ENCODE measurements around a stretch of chr1.

DNA sequence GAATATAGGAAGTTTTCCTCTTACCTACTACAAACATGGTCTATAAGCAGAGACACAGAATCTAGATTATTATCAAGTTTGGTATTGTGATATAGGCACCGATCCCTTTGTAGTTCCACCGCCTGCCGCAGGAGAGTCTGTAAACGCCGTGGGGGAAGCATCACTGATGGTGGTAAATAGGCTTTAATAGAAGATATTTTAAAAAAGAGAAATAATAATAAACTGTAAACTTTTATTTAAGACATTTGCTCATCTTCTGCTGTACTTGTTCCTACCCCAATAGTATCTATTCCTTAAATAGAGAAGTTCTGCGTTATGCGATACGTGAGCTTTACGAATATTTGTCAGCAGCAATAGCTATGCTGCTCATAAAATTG is 16.4 kb downstream of the WDR26 start:
- RAMPAGE, long total RNA: no peak
- RRBS: no CpG with 5 or more reads among the region's 9 CpGs

DNA sequence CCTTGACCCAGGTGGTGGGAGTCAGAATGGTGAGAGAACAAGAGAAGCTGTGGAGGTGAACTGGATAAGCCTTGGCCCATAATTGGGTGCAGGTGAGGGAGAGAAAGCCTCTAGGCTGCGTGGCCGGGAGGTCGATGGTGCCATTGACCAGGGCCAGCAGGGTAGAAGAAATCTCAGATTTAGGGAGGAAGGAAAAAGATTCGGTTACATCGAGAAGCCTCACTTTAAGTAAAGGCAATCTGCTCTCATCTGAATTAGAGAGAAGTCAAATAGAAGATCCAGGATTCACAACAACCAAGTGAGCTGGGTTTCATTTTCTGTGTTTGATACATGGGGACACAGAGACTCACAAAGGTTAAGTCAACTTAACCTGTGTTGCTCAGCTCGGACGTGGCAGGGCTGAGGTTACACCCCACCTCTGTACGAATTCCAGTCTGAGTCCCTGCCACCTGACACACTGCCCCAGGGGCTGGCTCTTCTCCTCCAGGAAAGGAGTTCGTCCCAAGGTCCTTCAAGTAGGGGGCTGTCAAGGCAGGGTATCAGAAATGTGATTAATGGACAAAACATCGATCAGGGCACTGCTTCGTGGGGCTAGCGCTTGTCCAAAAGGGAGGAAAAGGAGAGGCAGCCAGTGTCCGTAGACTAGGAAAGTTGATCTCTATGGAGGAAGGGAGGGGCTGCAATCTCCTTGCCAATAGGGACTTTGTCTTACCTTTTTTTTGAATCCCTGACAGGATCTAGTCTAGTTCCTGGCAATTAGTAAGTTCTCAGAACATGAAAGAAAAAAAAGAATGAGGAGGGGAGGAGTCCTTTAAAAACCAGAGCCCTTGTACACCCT is 116.3 kb downstream of the CNIH3 start:
- RAMPAGE, long total RNA: no peak
- RRBS: no CpG with 5 or more reads among the region's 13 CpGs

- RAMPAGE, long total RNA: no peak
- RRBS: under 1% methylated on average over 17 of the region's 37 CpGs
Observed at GRCh38 chr1:225428175-225428504, 302 bp upstream of the LBR start.

GRCh38 chr1:225441791-225442209 is 14.0 kb upstream of the LBR start:
- RAMPAGE, long total RNA: no peak
- RRBS: no CpG with 5 or more reads among the region's 4 CpGs

DNA sequence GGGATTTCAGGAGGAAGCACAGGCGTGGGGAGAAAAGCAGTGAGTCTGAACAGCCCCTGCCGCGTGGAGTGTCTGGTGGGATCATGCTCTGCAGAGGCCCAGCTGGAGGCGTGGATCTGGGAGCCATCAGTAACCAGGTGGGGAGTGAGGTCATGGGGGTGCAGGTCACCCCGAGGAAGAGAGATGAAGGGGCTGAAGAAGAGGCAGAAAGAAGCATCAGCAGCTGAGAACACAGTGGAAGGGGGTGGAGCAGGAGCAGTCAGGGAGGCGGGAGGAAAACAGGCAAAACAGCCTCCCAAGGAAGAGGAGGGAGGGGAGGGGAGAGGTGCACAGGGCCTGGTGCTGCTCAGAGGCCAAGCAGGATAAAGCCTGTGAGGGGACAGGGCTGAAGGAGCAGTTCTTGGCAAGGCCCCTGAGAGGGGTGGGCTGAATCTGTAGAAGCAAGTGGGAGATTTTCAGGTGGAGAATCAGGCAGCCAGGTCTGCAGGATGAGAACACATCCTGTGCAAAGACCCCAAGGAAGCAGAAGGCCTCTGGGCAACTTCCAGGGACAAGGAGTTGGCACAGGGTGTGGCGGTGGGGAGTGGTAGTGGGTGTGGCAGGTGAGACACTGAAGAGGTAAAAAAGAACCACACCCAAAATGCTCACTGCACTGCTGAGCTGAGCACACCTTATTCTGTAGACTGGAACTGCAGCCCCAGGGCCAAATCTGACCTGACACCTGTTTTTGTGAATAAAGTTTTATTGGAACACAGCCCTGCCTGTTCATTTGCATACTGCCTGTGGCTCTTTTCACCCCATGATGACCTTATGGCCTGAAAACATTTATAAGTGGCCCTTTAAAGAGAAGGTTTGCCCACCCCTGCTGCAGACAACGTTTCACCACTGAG is 35.6 kb upstream of the LBR start:
- RAMPAGE, long total RNA: no peak
- RRBS: no CpG with 5 or more reads among the region's 8 CpGs

- RAMPAGE, long total RNA: no peak
- RRBS: no CpG with 5 or more reads among the region's 17 CpGs
Observed at GRCh38 chr1:225779002-225779652, 1.5 kb downstream of the SRP9 start.

- RAMPAGE, long total RNA: no peak
- RRBS: no CpG with 5 or more reads among the region's 1 CpG
Observed at GRCh38 chr1:225789980-225790572, 12.4 kb downstream of the SRP9 start.

DNA sequence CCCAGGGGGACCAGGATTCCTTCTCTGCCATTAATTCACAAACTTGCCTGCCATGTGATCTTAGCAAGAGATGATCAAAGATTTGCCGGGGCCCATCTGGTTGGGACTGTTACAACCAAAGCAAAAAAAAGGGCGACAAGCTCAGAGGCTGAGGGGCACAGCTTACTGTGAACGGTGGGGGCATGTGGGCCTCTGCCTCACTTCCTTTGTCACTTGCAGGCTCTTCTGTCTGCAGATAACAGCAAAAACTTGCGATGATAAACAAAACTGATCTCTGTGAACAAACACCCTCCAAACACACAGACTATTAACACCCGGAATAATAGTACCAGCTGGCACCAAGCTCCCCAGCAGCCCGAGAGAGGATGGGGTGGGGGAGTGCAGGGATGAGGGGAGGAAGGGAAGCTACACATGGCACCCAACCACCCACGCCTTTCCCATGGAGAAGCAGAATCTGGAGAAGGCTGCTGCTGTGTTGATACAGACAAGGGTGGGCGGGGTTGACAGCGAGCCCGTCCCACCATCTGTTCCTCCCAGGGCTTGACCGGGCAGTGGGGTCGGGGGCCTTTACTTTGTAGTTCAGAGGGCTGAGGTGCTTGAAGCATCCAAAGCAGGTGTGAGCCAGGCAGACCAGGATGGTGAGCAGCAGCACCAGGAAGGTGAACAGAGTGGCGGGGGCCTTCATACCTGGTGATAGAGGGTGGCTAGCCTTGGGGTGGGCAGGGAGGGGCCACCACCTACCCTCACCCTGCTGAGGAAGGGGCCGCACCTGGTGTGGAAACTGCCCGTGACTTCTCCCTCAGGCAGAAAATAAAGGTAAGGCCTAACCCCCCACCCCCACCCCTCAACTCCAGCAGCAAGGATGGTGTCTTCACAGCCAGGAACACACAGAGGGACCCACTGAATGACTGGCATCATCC is 33.6 kb downstream of the TMEM63A start:
- RAMPAGE, long total RNA: no peak
- RRBS: no CpG with 5 or more reads among the region's 15 CpGs

DNA sequence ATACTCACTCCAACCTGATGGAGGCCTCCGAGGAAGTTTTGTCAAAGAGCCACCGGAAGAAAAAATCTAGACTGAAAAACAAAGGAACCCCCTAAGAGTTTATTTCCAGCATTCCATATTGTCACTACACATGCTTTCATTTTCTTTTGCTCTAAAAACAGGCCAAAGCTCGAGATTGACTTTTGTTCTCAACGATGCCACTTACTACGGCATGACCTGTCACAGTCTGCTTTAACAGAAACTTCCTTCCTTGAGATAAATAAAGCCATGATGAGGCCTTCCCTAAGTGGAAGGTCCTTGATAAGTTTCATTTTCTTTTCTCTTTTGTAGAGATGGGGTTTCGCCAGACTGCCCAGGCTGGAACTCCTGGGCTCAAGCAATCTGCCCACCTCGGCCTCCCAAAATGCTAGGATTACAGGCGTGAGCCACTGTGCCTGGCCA is 26.3 kb downstream of the TMEM63A start:
- RAMPAGE, long total RNA: no peak
- RRBS: no CpG with 5 or more reads among the region's 8 CpGs

- RAMPAGE, long total RNA: no peak
- RRBS: 81% methylated on average over 4 of the region's 11 CpGs
Observed at GRCh38 chr1:225865822-225866412, 16.3 kb downstream of the TMEM63A start.

DNA sequence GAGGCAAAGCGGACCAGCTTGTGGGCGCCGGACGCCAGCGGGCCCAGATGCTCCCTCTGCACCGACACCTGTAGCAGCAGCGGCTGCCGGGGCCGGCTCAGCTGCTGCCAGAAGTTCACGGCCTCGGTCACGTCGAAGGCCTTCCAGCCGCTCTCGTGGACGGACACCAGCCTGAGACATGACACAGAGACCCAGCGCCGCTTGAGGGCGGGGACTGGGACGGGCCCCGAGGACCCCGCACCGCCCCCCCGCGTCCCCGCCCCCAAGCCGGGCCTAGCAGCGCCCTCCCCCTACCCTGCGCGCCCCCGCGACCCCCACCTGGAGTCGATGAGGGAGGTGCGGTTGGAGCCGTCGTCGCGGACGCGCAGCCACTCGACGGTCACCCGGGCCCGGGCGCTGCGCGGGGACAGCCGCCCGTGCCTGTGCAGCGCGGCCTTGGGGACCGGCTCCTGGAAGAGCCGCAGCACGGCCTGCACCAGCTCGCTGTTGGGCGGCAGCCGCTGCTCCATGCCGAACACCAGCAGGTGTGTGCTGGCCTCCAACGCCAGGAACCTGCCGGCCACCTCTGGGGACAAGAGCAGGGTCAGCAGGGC is 1.4 kb downstream of the LEFTY1 start:
- RAMPAGE, long total RNA: no peak
- RRBS: 32% methylated on average over 6 of the region's 60 CpGs

DNA sequence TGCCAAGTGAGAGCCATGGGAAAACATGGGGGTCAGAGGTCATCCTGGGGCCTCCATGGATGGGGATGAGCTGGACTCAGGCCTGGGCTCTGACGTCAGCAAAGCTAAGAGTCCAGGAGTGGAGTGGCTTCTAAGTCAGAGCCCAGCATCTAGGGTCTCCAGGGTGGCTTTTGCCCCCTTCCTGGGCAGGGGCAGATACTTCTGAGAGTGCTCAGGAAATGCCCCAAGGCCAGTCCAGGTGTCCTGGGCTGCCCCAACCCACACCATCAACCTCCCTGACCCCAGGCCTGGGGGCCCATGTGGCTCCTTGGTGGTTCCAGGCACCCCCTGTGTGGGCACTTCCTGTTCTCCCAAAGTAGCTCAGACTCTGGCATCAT is 1.8 kb upstream of the LEFTY1 start:
- RAMPAGE, long total RNA: no peak
- RRBS: no CpG with 5 or more reads among the region's 1 CpG

- RAMPAGE, long total RNA: no peak
- RRBS: no CpG with 5 or more reads among the region's 12 CpGs
Observed at GRCh38 chr1:225897677-225898256, 8.8 kb upstream of the LEFTY1 start.

DNA sequence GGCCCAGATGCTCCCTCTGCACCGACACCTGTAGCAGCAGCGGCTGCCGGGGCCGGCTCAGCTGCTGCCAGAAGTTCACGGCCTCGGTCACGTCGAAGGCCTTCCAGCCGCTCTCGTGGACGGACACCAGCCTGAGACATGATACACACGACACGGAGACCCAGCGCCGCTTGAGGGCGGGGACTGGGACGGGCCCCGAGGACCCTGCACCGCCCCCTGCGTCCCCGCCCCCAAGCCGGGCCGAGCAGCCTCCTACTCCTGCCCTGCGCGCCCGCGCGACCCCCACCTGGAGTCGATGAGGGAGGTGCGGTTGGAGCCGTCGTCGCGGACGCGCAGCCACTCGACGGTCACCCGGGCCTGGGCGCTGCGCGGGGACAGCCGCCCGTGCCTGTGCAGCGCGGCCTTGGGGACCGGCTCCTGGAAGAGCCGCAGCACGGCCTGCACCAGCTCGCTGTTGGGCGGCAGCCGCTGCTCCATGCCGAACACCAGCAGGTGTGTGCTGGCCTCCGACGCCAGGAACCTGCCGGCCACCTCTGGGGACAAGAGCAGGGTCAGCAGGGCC is 1.5 kb downstream of the LEFTY2 start:
- RAMPAGE, long total RNA: no peak
- RRBS: 35% methylated on average over 6 of the region's 56 CpGs

- RAMPAGE, long total RNA: no peak
- RRBS: no CpG with 5 or more reads among the region's 37 CpGs
Observed at GRCh38 chr1:226063380-226064187, 1.1 kb downstream of the H3-3A start.

- RAMPAGE, long total RNA: no peak
- RRBS: under 1% methylated on average over 15 of the region's 44 CpGs
Observed at GRCh38 chr1:226109465-226110068, 47.1 kb downstream of the H3-3A start.

GRCh38 chr1:226547510-226548171 is 923 bp upstream of the STUM start:
- RAMPAGE, long total RNA: no peak
- RRBS: no CpG with 5 or more reads among the region's 20 CpGs

DNA sequence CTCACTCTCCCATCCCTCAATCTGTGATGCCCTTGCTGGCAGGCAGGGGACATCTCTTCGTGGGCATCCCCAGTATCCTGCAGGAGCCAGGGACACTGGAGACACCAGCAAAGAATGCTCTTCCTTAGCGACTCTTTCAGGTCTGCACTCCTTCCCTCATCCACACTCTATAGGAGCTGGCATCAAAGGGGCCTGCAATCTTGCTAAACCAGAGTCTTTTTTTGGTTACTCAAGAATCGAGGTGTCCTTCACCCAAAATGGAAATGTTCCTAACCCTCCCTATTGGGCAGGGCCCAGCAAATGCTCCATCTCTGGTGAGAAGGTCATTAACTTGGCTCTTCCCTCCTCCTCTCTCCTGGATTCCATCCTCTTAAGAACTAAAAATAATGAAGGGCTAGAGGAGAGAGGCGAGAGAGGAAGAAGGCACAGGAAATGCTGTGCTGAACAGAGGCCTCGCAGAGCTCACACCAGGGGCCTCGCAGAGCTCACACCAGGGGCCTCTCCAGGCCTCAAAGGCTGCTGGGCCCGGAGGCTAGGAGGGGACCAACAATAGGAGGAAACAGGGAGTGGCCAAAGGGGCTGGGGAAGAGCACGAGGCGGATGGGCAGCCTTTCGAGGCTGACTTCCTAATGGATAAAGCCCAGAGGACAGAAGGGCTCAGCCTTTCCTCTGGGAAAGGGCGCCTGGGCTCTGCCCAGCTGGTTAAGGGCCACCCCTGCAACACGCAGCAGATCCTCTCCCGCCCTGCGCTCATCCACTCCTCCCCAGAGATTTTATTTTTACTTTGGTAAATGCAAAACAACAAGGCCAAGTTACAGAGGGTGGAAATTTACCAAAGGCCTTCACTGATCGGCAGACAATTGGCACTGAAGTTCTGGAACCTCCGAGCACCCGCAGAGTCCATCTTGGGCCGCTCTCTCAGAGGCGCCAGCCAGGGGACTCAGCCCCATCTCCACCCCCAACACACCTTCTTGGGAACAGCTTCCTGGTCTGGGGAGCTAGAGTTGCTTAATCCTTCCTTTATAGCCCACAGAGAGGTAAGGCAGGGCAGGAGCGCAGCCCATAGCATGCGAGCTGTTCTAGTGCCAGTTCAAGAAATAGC is 78.5 kb downstream of the ITPKB start:
- RAMPAGE, long total RNA: no peak
- RRBS: no CpG with 5 or more reads among the region's 21 CpGs

- RAMPAGE, long total RNA: no peak
- RRBS: no CpG with 5 or more reads among the region's 8 CpGs
Observed at GRCh38 chr1:226661556-226662373, 77.3 kb downstream of the ITPKB start.

DNA sequence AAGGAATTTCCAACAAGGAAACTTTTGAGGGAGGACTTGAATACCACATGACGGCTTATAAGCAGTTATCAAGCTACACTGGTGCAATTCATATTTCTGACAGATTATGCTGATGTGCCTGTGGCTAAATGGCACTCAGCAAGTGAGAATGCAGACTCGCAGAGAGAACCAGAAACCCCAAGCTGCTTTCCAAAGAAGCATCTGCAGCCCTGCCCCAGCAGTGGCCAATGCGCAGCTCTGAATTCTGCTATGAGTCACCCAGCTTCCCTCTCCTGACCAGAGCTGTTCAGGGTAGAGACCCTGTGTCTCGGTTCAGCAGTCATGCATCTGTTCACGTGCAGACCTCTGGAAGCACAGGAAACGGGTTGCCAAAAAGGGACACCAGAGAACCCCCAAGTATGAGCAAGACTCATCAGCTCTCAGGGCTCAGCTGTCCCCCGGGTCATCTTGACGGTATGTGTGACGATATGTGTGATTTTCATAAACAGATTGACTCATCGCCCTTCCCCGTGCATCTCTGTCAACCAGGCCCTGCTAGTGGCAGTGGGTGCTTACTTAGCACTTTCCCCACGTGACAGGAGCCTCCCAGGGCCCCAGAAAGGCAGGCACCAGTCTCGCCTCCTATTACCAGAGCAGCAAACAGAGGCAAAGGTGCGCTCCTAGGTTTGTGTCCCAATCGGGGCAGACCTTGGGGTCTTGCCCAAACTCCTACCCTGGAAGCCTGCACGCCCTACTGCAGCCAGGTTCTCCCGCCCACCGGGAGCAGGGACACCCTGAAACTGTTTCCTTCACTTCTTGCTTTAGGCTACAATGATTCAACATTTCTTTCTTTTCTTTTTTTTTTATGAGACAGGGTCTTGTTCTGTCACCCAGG is 76.2 kb downstream of the ITPKB start:
- RAMPAGE, long total RNA: no peak
- RRBS: no CpG with 5 or more reads among the region's 18 CpGs

Data from hepatocyte (in vitro differentiated cells and primary cell).